Neural cell (in vitro differentiated cells): ENCODE data around the genes CCSAP and TAF5L.

DNA sequence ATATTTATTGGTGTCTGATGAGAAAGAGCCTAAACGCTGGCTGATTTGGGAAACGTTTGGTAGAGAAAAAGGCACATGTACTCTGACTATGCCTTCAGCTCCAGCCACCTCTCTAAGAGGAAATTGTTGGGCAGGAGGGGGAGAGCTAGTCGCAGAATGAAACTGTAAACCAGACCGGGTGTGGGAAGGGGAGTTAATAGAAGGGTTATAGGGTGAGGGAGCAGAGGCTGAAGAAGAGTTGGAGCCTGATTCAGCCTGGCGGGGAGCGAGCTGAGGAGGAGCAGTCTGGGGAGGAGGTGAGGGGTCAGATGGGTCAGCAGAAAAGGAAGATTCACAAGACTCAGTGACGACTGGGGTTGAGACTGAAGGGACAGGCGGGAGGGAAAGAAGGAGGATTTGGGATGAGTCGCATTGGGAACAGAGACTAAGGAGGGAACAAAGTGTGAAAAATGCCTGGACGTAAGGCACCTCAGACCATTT, 54.1 kb upstream of the RHOU start:
- RAMPAGE, long total RNA: no peak

DNA sequence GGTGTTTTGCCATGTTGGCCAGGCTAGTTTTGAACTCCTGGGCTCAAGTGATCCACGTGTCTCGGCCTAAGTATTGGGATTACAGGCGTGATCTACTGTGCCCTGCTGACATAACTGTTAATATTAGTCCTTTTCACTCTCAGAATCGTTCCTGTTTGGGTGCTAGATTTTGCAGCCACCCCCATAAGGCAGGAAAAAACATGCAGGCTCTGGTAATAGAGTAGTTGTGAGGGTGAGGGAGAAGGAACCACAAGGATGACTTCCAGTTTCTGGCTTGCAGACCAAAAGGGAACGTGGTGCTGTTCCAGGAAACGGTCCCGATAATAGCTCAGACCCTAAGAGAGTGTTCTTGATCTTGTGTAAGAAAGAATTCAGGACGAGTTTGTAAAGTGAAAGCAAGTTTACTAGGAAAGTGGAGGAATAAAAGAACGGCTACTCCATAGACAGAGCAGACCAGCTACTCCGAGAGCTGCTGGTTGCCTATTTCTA, 50.7 kb upstream of the RHOU start:
- RAMPAGE, long total RNA: no peak

DNA sequence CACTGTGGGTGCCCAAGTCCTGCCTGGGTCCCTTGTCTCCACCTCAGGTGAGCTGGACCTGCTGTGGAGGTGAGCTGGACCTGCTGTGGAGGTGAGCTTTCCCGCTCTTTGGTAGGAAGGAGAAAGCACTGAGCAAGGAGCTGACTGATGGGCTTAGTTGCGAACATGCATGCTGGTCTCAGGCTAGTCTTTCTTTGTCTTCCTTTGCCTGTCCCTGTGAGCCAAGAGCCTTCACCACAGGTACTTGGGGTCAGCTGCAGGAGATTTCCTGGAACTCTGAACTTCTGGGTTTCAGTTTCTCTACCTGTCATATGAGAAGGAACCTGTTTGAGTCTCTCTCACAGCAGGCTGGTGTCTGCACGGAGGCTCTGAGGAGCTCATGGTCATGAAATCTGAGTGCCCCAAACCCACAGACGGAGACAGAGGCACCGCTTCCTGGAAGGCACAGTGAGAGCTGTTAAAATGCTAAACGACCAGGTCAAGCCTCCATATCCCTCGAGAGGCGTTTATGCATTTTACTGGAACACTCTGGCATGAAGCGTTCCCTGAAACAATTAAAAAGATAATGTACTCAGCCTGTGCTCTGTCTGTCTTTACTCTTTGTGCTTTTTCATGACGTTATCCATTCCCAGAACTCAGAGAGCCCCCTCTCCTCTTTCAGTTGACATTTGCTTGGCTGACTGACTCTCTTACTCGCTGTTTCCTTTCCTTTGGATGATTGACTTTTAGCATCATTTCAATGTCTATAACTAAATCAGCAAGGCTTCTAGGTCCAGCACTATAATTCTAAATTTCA, 69.6 kb downstream of the RHOU start:
- RAMPAGE, long total RNA: no peak

- RAMPAGE, long total RNA: no peak
These were observed 91.7 kb downstream of the RHOU start for GRCh38 chr1:228826949-228827428.

DNA sequence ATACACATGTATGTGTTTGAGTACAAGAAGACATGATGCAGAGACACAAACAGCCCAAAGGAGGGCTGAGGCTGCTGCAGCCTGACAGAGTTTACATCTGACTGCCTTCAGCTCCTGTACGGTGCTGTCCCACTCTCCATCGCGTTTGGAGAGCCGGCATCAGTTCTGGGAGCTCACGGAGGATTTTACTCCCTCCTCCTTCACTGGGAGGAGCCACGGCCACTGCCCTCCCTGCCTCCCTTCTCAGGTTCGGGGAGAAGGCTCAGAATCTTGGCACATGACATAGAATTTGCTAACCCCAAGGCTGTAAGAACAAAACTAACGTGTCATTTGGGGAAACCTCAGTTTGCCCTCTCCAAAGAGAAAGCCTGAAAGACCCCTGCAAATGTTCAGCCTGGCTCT, 98.5 kb downstream of the RHOU start:
- RAMPAGE, long total RNA: no peak

GRCh38 chr1:228905607-228906134, 170.4 kb downstream of the RHOU start:
- RAMPAGE, long total RNA: no peak

DNA sequence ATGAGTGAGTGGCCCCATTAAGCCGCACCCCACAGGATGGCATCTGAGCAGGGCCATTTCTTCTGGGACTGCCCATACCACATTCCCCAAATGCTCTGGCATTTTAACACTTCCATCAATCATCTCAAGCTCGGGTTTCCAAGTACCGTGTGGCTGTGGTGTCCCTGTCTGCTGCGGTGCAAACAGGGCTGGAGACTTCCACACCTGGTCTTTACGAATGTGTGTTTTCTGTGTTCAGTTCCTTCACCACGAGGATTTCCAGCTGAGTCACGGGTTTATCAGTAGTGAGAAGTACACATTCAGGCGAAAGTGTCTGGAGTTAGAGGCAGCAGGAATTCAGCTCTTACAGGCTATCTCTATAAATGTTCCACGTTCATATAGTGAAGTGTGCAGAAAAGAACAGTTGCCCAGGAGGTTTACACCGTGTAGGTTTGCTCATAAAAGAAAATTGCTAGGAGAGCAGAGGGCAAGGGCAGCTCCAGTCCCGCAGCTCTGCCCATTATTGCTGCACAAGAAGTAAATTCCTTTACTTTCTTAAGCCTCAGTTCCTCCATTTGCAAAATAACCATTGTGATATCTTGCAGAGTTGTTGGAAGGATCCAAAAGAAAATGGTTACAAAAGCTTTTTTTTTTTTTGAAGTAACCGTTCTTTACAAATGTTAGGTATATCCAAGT, 195.4 kb downstream of the RHOU start:
- RAMPAGE, long total RNA: no peak

GRCh38 chr1:229015645-229016138, 255.2 kb upstream of the RAB4A start:
- RAMPAGE, long total RNA: no peak

DNA sequence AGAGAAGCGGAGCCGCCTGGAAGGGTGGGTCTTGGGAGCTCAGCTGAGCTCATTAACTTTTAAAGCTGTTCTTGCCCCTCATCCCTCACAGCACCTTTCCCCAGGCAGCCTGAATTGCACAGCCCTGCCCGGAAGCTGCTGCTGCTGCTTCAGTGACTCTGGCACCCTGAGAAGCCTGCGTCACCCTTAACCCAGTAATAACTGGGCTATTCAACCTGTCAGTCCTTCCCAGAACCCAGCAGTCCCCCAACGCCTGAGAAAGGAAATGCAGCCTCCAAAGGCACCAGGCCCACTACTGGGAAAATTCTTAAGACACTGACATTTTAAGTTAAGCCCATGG, 162.0 kb upstream of the RAB4A start:
- RAMPAGE, long total RNA: no peak

DNA sequence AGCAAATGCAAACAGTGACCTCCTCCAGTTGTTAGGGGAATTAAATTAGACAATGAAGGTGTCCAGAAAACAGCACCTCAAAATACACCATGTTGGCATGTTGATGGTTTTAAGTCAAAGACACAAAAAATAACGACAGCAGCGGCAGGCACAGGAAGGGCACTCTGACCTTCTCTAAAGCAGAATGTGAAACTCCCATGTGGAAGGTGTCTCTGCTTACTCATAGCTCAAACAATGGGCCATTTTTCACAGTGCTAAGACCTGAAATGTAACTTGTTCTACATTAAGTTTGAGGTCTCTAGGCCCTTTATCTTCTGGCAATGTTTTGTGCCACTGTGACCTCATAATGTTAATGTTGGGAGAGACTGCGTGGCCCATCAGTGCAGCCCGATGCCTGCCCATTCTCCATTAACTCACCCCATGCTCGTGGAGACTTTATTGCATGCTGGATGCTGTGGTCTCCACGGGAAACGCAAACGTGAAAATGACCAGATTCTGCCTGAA, 105.5 kb upstream of the RAB4A start:
- RAMPAGE, long total RNA: no peak

DNA sequence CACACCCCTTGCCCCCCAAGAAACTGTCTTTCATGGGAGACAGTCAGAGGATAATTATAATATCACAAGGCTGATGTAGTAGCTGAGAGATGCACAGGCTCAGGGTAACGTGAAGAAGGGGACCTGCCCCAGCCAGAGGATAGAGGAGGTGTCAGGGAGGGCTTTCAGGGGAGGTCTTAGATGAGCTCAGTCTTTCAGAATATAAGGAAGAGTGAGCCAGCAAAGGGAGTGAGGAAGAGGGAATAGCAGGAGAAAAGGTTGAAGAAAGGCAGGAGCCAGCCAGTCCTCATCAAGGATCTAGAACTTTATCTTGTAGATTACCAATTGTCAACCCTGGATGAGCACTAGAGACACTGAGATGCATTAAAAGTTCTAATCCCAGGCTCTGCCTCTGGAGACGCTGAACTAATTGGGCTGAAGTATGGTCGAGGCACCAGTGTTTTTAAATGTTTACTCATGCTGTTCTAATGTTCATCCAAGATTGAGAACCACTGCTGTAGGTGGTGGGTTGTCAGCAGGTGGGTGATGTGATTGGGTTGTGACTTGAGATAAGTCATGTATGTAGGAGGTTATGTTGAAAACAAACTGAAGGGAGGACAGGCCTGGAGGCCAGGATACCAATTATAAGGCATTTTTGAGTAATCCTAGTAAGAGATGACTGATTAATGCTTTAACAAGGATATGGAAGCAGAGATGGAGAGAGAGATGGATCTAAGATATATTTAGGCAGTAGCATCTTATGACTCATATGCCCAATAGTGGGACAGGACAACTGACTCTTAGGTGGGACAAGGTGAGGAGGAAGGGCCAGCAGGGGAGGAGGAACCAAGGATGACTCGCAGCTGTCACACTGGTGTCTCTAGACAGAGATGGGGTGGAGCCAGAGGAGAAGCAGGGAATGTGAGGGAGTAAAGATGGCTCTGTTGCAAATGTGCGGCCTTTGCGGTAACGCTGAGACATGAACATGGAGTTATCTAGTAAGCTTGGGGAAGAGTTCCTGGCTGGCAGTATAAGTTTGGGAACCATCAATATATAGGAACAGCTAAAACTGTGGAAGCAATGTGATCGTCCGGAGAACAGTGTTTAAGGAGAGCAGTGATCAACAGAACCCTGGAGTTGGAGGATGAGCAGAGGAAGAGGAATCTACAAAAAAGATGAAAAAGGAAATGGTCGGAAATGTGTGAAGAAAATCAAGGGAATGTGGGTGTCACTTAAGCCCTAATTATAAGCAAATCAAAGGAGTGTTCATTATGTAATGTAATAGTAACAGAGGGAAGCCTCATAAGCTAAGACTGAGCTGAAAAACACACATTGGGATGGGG, 29.3 kb downstream of the RAB4A start:
- RAMPAGE, long total RNA: no peak

DNA sequence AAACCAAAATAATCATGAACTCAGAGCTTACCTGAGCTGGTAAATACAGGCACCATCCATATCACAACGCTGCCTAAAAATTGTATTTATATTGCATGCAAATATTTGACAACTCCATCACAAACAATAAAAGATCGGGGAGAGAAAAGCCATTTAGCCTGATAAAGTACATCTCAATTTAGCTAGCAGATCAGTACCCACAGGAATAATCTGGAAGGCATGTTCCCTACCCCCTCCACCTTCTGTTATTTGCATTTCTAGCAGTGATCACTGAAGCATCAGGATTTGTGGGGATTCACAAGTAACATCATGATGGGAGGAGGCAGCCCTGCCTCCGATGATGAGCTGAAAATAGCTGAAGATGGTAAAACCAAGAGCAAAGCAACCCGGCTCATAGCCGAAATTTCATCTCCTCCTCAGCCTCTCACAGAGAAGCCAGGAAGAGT, 2.5 kb downstream of the CCSAP start:
- RAMPAGE, long total RNA: no peak

DNA sequence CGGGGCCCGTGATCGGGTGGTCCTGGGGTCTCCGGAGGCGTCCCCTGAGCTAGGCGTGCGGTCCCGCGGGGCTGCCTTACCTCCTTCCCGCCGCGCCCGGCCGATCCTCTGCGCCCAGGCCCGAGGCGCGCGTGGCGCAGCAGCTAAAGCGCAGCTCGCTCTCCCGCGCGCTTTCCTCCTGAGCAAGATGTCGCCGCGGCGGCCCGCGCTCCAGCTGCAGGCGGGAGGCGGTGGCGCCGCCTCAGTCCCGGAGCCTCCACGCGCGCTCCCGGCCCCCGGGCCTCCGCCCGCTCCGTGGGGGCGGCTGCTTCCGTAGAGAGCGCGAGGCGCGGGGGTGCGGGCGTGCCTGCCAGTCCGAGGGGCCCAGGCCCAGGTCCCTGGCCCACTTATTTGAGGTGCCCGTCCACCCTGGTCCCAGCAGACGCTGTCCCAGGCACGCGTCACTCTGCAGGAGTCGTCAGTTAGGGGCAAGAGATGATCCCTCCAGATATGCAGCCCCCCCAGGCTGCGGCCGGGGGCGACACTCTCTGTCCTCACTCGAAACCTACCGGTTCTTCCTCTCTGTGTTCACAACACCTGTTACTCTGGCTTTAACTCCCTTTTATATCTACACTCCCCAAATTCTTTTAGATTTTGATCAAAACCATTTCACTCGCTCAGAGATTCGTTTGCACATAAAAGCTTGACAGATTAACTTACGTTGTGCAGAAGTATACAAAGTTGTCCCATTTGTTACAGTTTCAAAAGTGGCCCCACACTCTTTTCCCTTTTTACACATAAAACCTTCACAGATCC, at the start of gene CCSAP:
Gene CCSAP, minus strand, starts transcription at position 216 of the 795 bp plus-strand sequence.
- RAMPAGE, long total RNA: no peak

DNA sequence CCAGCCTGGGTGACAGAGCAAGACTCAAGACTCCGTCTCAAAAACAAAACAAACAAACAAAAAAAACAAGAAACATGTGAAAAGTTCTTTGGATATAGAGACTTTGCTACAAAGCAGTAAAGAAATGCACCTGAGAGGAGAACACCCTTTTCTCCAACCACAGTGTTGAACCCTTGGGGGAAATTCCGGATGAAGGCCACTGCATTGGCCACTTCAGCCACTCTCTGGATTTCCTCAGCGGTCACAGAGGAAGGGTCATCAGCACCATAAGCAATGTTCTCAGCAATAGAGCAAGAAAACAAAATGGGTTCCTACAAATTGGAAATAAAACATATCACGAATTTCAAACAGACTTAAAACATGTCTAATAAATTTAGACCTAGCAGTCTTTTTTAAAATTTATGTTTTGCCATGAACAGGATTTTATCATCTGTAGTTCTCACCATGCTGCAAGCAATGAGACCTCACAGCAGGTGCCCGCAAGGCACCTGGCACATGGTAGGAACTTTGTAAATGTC, 17.7 kb upstream of the NUP133 start:
- RAMPAGE, long total RNA: no peak

GRCh38 chr1:229625482-229626446, at the start of gene TAF5L:
Gene TAF5L (minus strand): TSS chr1:229626122.
- RAMPAGE, long total RNA: no peak

GRCh38 chr1:229694175-229694861, 68.3 kb downstream of the URB2 start:
- RAMPAGE, long total RNA: no peak

DNA sequence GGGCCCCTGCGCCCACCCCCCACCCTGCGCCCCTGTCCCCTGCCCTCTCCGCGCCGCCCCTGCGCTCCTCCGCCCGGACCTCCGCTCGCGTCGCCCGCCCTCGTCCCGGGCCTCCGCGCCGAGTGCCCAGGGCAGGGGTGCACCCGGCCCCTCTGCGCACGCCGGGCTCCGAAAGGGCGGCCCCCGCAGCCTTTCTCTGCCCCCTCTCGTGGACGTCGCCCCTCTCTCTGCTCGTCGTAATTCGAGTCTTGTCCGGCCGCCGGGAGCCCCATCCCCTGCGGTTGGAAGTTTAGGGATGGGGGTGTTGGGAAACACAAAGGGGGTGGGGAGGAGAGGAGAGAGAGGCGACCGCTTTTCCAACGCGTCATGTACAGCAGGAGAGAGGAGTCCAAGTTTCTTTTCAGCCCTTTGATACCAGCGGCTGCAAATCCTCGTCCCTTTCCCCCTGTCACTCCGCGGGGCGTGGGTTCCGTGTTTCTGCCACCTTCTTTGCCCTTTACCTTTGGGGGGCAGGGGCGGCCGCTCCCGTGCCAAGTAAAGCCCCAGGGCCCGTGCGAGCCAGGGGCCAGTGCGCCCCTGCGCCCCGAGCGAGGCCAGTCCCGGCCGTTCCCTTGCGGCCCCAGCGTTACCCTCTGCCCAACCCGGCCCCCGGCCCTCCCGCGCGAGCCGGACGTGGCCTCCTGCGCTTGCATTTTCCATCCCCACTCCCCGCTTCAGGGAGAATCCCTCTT, 559 bp downstream of the GALNT2 start:
- RAMPAGE, long total RNA: no peak

DNA sequence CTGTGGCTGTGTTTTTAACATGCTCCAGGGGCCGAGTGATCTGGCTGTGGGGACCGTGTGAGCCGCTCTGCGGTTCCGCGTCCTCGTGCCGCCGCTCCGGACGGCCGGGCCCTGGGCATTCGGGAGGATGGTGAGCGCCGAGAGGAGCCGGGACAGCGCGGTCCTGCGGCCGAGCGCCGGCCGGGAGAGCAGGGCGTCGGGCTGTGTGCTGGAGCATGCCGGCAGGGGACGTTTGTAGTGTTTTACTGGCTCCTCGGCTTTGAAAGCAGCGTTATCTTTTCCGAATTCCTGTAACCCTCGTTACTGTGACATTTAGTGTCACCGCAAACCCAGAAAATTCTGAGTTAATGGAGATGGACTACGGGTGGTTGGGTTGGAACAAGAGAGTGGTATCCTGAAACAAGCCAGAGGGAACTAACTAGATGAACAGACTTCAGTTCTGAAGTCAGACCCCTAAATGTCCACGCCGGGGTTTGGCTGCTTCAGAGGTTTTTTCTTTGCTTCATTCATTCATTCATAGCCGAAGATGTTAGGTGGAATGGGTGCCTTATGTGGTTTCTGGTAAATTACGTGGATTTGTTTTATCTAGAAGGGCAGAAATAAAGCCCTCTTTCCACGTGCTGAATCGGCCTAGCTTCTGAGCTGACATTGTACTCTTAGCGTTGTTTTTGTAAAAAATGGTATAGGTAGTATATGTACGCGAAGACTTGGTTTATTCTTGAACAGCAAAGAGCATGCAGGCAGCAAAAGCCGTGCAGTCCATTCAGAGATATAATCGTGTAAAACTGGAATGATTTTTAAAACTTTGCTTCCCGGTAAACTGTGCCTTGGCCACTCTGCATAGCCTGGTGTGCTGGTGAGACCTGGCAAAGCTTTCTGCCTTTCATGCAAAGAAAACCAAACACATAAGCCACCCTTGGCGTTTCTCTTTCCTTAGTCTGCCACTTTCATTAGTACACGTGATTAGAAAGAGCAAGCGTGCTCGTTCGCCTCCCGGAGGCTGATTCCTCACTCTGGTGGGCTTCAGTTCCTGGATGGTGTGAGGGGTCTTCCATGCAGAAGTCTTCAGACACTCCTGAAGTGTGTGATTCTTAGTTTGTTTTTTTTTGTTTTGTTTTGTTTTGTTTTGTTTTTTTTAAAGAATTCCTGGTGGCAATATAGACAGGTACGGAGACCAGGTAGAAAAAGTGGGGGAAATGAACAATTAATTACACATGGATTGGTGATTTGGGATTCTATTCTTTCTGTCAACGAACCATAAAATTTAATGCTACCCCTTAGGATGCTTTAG, 1.6 kb downstream of the GALNT2 start:
- RAMPAGE, long total RNA: no peak

GRCh38 chr1:230069679-230070359, 2.8 kb downstream of the GALNT2 start:
- RAMPAGE, long total RNA: no peak

- RAMPAGE, long total RNA: no peak
These were observed 4.2 kb downstream of the GALNT2 start for GRCh38 chr1:230071238-230071678.